ENCODE measurements around a stretch of chr6.

DNA sequence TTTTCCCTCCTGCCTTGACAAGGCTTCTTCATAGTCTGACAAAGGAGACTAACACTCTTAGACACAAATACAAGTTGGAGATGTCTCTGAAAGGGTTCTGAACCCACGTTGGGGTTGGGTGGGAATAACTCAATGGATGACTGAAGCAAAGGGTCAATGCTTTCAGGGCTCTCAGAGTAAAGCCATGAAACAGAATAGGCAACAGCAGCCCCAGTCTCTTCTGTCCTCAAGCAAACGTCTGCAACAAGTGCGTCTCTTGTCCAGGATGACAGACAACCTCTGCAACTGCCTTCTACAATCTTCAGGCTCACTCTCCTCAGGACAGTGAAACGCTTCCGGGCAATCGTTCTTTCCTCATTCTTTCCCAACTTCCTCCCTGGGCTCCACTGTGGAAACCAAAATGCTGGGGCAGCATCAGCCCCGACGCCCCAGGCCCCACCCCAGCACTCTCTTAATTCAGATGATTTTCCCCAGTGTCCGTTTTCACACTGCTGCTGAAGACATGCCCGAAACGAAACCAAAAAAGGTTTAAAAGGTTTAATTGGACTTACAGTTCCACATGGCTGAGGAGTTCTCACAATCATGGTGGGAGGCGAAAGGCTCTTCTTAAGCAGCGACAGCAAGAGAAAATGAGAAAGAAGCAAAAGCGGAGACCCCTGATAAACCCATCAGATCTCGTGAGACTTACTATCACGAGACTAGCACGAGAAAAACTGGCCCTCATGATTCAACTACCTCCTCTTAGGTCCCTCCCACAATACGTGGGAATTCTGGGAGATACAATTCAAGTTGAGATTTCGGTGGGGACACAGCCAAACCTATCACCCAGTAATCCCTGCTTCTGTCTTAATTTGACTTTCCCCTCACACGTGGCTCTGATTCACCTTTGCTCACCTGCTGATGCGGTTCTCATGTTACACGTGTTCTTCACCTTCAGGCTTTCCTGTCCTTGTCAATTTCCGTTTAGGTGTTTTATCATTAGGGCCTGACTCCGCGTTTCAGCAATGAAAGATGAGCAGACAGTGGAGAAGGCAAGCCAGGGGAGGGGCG lies 57.4 kb downstream of the AGPAT4 start:
- RRBS: no CpG with 5 or more reads among the region's 26 CpGs

- RRBS: no CpG with 5 or more reads among the region's 4 CpGs
Observed at GRCh38 chr6:161435657-161436350, 161.9 kb upstream of the AGPAT4 start.

- RRBS: no CpG with 5 or more reads among the region's 3 CpGs
Observed at GRCh38 chr6:161486254-161486630, 212.4 kb upstream of the AGPAT4 start.

DNA sequence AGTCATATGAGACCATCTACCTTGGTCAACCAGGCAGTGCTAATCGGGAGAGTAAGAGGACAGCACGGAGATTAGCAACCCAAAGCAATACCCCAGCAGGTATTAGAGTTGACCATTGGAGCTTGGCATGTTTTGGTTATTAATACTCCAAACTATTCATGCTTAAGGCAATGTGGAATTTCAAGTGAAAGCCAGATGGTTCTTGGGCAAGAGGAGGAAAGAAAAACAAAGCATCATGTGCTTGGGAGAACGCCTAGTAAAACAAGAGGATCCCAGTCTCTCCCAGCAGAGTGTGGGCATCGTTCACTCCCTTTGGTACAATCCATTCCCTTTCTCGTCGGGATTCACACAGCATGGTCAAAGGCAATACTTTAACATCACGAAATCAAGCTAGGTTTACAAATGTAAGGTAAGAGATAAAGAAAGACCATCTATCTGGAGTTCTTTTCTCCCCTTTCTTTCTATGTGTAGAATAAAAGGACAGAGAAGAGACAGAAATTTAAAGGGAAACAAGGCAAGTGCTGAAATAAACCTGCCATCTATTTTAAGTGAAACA lies 349.8 kb downstream of the PRKN start:
- RRBS: no CpG with 5 or more reads among the region's 7 CpGs

GRCh38 chr6:162388147-162388500 lies 339.4 kb downstream of the PRKN start:
- RRBS: no CpG with 5 or more reads among the region's 6 CpGs

DNA sequence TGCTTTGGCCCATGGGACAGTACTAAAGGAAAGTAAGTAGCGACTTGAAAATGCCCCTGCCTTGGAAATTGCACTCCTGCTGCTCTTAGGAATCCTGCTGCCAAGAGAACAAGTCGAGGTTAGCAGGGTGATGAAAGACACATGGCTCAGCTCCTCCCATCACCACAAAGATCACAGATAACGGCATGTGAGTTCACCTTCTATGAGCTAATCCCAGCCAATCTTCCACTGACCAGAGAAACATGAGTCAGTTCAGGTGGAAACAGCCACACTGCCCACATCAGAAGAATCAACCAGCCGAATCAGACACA lies 106.4 kb downstream of the PRKN start:
- RRBS: no CpG with 5 or more reads among the region's 4 CpGs

DNA sequence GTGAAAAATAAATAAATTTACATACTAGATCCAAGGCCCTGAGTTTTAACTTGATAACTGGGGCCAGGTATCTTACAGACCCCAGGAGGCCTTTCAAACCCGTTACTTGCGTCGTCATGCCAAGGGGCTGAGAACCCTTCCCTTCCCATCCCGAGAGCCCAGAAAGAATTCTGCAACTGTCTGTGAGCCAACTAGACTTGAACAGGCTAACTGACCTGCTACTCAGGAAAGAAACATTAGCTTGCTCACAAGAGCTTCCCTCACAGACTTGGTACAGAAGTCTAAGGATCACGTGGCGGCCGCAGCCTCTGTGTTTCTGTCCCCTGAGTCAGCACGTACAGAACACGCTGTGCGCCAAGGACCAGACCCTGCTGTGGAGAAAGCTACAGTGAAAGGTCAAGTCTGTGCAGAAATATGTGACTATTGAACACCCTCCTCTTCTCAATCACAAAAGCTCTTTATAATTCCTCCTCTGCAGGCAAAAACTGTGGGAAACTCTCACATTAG lies 151.4 kb upstream of the QKI start:
- RRBS: no CpG with 5 or more reads among the region's 10 CpGs

GRCh38 chr6:163315209-163315699 lies 99.3 kb upstream of the QKI start:
- RRBS: no CpG with 5 or more reads among the region's 5 CpGs

GRCh38 chr6:163334363-163334862 lies 80.1 kb upstream of the QKI start:
- RRBS: no CpG with 5 or more reads among the region's 11 CpGs

- RRBS: no CpG with 5 or more reads among the region's 4 CpGs
Observed at GRCh38 chr6:163393896-163394267, 20.6 kb upstream of the QKI start.

GRCh38 chr6:163404402-163405558 lies 9.7 kb upstream of the QKI start:
- RRBS: no CpG with 5 or more reads among the region's 18 CpGs

DNA sequence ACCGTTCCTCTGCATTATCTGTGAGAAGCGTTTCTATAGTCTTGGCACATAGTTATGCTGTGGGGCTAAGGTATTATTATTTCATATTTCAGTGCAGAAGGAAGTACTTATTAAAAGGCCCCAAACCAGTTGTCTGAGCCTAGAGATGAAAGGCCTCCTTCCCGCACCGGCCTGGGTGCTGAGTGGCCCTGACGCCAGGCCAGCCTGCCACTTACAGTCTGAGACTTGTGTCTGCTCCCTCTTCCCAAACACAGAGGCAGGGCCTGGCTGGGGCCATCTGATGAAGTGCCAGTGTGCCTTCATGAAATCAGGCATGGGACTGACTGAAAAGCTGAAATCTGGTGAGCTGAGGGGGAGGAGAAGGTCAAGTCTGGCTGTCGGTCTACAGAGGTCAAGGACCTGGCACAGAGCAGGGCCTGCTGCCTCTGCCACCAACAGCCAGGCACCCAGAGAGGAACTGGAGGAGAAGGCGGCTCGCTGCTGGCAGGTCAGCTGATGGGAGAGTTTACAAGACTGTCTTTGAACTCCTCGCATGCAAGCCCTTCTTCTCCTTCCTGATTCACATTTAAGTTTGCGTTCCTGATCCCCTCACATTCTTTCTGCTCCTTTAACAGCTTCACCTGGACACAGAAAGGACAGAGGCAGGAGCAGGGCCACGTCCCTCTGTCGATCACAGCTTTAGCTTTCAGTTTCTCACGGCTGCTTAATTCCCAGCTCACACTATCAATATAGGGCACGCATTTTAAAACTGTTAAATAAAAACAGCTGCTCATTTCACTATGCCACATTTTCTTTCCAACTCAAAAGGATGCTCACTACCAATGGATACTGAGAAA lies 8.7 kb upstream of the QKI start:
- RRBS: no CpG with 5 or more reads among the region's 14 CpGs

- RRBS: no CpG with 5 or more reads among the region's 4 CpGs
Observed at GRCh38 chr6:163539115-163539520, 124.6 kb downstream of the QKI start.

- RRBS: 88% methylated on average over 2 of the region's 19 CpGs
Observed at GRCh38 chr6:163712070-163712639, 297.6 kb downstream of the QKI start.

DNA sequence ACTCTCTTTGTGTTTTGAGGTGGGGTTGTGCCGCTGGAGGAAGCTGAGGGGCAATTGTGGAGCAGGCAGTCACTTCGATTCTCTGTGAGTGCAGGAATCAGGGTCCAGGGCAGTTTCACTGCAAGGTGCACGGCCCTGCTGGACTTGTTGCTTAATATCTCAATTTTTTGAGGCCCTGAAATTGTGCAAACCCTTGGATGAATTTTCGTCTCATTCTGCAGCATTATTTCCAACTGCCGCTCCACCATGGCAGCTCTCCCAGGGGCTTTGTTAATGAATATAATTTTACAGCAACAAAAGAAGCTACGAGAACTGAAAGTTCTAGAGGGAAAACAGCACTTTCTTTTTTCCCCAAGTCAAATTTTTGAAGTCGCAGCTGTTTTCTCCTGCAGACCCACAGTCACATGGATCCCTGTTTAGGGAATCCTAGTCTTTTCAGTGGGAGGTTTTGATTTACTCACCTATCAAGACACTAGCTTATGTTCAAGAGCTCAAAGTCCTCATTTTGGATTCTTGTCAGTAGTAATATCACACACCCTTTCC lies 532.0 kb downstream of the QKI start:
- RRBS: no CpG with 5 or more reads among the region's 7 CpGs

GRCh38 chr6:163965315-163965840 lies 550.9 kb downstream of the QKI start:
- RRBS: no CpG with 5 or more reads among the region's 6 CpGs

- RRBS: no CpG with 5 or more reads among the region's 16 CpGs
Observed at GRCh38 chr6:164105679-164106136, 691.2 kb downstream of the QKI start.

GRCh38 chr6:164107559-164108102 lies 693.1 kb downstream of the QKI start:
- RRBS: no CpG with 5 or more reads among the region's 6 CpGs

- RRBS: no CpG with 5 or more reads among the region's 2 CpGs
Observed at GRCh38 chr6:164401966-164402416, 907.4 kb downstream of the C6orf118 start.

DNA sequence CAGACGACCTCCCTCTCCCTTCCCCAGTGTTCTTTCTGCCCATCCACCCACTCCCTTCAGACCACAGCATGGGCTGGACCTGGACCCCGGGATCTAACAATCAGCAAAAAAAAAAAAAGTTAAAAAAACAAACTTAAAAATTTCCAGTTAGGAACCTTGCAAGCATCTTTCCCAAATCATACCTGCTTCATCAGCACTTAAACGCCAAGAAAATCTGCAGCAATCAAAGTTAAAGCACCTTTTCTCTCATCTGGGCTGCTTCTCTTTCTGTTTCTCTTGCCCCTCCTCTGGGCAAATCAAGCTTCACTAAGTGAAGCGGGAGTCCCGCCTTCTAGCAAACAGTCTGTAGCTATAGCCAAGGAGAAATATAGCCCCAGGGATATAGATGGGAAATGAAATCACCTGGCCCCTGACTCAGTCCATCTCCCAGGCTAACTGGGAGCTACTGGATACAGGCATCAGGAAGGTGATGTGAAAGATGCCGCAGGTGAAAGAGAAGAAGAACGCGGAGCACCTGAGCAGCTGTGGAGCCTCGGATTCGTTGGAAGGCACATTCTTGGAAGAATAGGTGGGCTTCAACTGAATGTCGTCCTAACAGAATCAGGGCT lies 481.9 kb downstream of the C6orf118 start:
- RRBS: no CpG with 5 or more reads among the region's 11 CpGs